ENCODE measurements around a stretch of chr6.

DNA sequence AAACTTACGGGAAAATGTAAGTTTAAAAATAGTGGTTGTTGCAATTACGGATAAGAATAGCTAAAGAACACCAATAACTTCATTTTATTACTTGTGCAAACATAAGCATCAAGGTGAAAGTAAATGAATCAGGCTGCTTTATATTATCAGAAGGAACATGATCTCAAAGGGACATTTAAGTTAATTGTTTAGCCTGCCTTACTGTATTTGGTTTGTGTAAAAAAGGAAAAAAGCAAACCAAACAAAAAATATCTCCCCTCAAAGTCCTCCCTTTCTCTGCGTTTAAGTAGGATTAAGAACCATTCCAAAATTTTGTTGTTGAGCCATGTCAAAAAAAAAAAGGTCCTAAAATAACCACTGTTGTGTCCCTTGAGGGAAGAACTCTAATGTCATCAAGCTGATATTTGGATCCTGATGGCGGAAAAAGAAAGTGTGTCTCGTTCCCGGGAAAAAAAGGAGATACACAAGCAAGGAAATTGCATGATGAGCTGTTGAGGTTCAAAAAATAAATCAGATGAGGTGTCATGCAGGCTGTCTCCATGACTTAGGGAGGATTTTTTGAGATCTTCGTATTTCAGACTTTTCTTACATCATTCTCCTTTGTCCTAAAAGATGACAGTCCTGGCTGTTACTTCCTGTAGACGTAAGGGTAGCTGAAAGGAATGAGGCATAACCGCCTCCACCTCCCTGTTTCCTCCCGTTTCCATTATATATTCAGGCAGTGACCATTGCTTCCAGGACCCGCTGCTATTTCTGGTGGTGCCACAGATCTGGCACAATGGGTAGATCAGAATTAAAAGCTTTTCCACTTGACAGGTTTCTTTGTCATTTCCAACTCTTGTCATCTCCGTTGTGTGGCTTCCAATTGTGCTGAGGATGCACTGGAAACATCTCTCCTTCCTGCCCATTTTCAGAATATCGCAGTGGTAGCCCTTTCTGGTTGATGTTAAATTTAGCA lies 117.4 kb upstream of the TNFAIP3 start:
- PRO-cap, 8 experiments, result no peak in any of the 8 experiments

- PRO-cap, 8 experiments, result no peak in any of the 8 experiments
Measured at GRCh38 chr6:137780201-137781249, 86.5 kb upstream of the TNFAIP3 start.

GRCh38 chr6:137791508-137791934 lies 75.5 kb upstream of the TNFAIP3 start:
- PRO-cap, 8 experiments, result no peak in any of the 8 experiments

GRCh38 chr6:137868706-137869649 lies 1.9 kb downstream of the TNFAIP3 start:
- PRO-cap, 8 experiments, result peak in 7 of 8 experiments; most common plus-strand start chr6:137869385 (in 3); most common minus-strand start chr6:137869205 (in 2)

- PRO-cap, 8 experiments, result peak in 3 of 8 experiments; most common plus-strand start chr6:137874828 (in 3)
Measured at GRCh38 chr6:137874750-137875011, 7.6 kb downstream of the TNFAIP3 start.

- PRO-cap, 8 experiments, result peak in 5 of 8 experiments; most common plus-strand start chr6:137928552 (in 2); most common minus-strand start chr6:137928553 (in 5)
Measured at GRCh38 chr6:137928407-137928879, 61.4 kb downstream of the TNFAIP3 start.

DNA sequence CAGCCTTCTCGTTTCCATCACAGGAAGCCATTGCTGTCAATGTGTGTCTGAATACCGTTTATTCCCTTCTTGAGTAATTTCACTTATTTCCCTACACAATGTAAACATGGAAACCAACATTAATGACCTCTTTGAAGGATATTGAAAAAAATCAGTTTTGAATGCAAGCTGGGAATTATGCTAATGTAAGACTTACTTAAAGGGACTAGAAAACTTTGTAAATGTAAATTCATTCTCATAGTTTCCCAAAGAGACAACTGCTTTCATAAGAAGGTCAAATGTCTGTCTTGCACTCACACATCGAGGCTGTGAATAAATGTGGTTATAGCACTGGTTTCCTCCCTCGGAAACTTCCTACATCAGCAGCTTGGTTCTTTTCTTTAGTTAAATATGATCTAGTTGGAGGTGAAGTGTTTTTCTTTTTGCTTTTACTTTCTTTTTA lies 108.2 kb downstream of the TNFAIP3 start:
- PRO-cap, 8 experiments, result no peak in any of the 8 experiments

DNA sequence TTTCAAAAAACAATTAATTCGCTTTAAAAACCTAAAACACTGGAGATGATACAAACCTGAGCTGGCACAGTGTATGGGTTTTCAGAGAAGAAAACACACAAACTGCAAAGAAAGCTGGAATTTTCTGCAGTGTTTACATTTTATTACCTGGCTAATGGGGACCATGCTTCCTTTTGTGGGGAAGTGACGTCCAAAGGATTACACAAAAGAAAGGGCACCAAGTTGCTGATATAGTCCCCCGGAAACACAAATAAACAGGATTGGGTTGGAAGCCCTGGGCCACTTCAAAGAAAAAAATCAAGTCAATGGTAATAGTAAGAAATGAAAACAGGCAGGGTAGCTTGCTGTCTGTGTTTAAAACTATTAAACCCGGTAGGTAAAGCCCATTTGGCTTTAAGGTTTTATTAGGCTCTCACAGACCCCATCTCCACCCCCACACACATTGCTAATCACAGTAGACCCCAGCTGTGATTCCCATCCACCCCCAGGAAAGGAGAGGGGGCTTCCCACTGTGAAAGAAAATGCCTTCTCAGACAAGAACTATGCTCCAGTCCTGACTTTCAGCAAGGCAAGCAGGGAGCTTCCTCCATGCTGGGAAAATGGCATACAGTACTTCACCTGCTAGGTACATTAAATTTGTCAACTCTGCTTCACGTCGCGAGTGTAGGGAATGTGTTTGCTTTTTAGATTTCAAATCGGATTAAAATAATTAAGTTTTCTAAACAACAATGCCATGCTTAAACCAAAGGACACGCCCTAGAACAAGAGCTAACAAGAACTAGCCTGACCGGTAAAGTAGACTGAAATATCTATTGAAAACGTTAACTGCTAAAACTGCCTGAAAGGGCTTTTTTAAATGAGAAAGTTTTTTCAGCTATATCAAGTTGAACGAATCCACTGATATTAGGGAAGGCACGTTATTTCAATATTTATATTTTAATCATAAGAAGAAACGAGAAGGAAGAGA lies 1.1 kb downstream of the PERP start:
- PRO-cap, 8 experiments, result no peak in any of the 8 experiments

DNA sequence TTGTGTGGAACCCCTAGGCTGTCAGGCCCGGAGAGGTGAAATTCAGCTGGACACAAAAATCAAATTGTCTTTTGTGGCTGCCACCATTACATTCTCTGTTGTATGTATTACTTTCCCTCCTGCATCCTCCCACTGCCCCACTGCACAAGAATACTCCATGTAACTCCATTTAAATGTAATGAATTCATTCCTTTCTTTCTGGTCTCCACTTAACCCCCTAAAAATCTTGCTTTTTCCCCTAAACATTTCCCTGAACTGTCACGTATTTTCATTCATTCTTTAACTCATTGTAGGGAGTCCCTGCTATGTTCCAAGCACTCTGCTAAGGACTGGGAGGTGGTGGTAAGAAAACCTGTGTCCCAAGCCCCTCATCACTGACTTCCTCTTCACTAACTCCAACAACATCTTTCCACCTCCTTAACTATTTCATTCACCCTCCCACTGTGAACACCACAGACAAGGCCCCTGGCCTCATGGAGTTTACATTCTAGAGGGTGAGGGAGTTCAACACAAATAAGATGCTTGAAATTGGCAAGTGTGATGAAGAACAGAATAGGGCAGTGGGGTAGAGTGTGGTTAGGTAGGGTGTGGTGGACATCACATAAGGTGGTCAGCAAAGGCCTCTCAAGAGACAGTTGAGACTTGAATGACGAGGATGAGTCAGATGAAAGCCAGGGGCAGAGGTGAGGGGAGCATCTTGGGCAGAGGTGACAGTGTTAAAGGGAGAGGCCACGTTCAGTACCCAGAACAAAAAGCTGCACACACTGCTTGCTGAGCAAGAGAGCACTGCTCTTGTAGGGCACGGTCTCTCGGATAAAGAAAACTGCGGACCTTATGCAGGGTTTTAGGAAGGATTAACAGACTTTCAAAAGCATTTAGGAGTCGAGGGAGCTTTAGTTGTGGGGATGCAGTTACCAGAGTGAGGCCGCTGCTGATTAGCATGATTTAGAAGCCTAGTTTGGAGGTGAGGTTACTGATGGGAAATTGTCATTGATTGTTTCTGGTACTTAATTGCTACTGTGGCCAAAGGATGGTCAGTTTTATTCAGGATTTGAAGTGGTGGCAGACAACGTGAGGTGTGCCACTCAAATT lies 9.8 kb downstream of the HEBP2 start:
- PRO-cap, 8 experiments, result peak in 1 of 8 experiments; most common plus-strand start position 488 of the sequence (in 1)

DNA sequence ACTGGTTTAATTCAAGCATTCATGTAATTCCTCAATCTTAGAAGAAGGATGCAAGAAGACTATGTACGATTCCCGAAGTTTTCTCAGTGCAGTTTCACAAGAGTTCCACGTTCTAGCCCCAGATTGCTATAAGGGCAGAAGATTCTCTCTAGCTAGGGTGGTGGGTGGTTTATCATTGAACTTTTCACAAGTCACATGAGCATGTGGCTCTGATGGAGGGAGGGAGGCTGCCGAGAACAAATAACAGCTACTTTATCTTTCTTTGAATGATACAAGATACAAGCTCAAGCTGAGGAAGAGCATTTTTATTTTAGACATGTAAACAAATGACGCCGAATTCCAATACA lies 71.9 kb upstream of the NHSL1 start:
- PRO-cap, 8 experiments, result no peak in any of the 8 experiments

GRCh38 chr6:138869341-138869746 lies 73.5 kb downstream of the ECT2L start:
- PRO-cap, 8 experiments, result no peak in any of the 8 experiments

GRCh38 chr6:139160815-139161597 lies 26.1 kb downstream of the HECA start:
- PRO-cap, 8 experiments, result peak in 5 of 8 experiments; most common plus-strand start chr6:139161456 (in 3); most common minus-strand start chr6:139161205 (in 3)

DNA sequence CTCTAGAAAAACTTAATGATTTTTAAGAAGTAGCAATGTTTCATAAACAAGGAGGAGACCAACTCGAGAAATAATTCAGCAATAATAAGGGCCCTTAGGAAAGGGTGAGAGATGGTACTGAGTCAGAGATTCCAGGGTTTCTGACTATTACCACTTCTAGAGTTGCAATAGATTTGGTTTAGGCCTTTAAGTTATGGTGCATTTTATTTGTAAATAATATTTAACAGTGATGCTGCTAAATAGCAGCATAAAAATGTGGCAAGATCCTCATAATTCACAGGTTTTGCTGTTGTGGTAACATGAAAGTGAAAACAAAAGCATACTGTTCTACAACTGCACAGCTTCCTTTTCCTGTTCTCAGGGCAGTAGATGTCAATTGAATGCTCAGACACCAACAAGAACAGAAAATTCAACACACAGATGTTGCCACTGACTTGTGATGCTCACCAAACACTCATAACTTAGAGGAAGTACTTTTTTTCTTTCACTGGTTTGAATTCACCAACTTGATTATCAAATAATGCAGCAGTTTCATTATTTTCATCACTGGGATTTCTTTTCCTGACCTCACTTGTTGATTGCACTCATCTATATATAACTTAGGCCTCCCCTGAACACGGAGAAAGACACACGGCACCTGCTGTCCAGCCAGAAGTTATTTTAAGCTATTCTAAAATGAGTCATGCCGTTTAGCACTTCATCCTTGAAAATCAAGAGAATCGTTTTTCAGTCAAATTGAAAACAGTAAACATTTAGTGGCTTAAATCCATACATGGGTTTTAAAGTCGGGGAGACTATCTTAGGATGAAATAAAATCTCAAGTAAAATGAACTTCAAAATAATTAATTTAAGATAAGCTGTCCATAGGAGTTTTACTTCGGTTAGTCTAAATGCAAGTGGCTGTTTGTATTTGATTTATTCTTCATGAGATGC lies 1.0 kb downstream of the TXLNB start:
- PRO-cap, 8 experiments, result peak in 6 of 8 experiments; most common plus-strand start position 388 of the sequence (in 3); most common minus-strand start position 142 of the sequence (in 5)

DNA sequence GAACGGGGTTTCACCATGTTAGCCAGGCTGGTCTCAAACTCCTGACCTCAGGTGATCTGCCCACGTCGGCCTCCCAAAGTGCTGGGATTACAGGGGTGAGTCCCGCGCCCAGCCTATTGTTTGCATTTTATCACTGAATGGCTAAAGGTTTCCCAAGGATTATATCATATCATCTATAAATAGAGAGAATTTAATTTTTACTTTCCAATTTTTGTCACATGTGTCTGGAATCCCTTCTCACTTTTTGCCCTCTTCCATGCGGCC lies 130.9 kb upstream of the CITED2 start:
- PRO-cap, 8 experiments, result no peak in any of the 8 experiments

DNA sequence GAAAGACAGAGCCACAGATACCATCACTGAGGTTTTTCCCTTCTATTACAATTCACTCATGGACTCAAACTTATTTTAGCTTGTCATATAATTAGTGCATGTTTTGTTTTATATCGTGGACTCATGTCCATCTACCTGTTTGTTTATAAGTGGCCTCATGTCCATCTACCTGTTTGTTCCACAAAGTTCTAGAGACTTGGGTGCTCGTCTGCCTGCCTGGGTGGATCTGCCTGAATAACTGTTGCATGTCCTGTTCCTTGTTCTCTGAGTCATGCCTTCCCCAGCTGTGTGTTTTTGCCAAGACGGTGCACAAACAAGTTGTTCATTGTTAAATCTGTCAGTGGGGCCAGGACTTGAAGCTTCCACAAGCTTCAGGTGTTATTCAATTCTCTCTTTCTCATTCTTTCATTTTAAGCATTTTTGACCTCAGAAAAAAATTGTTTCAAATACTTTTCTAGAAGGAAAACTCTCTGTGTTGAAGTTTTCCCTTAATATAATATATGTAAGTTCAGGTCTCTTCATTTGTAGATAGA lies 358.0 kb upstream of the CITED2 start:
- PRO-cap, 8 experiments, result no peak in any of the 8 experiments

DNA sequence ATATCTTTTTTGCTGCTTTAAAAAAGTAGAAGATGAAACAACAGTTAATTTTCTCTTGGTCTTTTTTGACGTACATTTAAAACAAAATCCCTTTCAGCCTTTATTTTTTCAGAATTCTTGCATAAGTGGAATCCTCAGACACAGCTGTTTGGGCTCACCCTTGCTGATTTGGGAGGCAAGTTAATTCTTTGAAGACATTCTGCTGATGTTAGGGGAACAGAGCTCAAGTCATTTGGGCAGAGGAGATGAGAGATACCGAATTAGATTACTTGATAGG lies 567.8 kb upstream of the CITED2 start:
- PRO-cap, 8 experiments, result no peak in any of the 8 experiments

GRCh38 chr6:140101335-140101936 lies 727.0 kb upstream of the CITED2 start:
- PRO-cap, 8 experiments, result no peak in any of the 8 experiments

DNA sequence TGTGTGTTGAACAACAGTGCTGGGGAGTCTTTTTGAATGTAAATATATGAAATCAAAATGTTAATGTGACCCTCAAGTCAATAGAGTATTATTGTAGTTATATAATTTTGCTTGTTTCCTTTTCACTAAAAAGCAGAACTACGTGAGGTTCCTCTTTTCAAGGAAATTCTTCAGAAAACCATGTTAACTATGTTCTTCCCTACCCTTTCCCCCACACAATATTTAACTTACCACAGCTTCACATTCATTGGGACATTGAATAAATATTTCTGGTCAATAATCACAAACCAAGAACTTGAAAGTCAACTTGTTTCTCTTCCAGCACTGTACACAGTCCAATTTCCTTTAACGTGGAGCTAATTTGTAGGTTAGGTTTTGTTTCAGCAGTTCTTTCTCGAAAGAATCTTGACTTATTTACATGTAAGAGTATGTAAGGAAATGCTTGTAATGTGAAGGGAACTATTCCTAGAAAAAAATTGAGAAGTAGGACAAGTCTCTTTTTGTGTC lies 946.0 kb upstream of the CITED2 start:
- PRO-cap, 8 experiments, result no peak in any of the 8 experiments

DNA sequence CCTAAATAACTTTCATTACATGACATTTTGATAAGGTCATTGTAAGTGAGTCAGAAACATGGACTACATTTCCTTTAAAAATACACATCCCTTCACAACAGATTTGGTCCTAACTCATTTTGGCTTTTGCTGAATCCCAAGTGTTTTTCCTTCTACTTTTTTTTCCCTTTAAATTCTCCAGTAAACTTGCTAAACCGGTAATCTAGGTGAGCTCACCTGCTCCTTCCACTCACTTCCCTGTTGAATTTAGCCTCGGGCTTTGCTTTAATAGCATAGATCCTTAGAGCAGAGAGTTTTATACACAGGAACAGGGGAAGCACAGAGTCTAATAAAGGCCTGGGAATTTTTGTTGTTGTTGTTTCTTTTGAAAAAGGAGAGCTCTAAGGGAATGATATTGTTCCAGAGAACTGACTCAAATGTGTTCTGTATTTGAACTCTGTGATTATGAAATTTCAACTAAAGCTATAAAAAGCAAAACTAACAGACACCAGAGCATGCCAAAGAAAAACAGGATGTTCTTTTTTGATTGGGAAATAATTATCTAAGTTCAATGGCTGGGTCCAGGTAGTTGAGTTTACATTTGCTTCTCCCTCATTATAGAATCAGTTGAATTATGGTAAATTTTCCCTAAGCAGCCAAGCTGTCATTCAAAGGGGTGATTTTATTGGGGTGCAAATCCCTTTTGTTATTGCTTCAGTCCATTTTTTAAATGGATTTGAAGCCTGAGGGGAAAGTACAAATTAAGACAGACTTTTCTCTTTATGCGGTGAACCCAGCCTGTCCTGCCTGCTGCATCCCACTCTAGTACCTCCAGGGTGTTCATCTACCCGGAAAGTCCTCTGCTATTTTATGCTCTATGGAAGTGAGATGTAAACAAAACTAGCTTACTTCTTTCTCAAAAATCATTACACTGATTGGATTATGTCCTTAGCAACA lies 1088.5 kb upstream of the CITED2 start:
- PRO-cap, 8 experiments, result no peak in any of the 8 experiments

DNA sequence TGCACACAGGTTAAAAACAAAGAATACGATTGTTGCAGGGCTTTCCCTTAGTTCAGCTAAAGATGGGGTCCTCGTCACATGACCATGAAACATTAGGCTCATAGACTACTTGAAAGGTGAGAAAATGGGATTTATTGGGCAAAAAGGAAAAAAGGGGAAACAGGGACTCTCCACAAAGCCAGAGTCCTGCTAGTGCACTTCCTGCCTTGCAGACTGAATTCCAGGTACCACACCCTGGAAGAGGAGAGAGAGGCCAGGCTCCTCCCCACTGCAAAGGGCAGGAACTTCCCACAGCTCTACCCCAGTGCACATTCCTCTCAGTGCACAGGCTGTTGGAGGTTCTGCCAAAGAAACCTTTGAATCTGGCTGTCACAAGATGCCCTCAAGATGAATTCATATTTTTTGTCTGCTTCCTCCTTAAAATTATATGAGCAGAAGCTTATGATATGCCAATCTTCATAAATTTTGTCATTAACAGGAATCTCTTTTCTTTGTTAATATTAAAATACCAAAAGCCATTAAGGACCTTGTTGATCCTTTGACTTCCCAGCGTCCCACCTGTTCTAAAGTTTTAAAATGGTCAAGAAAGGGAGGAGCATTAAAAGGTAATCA lies 920.4 kb upstream of the GJE1 start:
- PRO-cap, 8 experiments, result no peak in any of the 8 experiments

All from peripheral blood mononuclear cell (primary cell).